LNCaP clone FGC (cell line): ENCODE results near the genes GPR3 and SMPDL3B.

- RRBS, 2 experiments, result 77 to 80% methylated on average over 5 of the region's 12 CpGs
Measured at GRCh38 chr1:27391144-27391962, 1.1 kb upstream of the GPR3 start.

DNA sequence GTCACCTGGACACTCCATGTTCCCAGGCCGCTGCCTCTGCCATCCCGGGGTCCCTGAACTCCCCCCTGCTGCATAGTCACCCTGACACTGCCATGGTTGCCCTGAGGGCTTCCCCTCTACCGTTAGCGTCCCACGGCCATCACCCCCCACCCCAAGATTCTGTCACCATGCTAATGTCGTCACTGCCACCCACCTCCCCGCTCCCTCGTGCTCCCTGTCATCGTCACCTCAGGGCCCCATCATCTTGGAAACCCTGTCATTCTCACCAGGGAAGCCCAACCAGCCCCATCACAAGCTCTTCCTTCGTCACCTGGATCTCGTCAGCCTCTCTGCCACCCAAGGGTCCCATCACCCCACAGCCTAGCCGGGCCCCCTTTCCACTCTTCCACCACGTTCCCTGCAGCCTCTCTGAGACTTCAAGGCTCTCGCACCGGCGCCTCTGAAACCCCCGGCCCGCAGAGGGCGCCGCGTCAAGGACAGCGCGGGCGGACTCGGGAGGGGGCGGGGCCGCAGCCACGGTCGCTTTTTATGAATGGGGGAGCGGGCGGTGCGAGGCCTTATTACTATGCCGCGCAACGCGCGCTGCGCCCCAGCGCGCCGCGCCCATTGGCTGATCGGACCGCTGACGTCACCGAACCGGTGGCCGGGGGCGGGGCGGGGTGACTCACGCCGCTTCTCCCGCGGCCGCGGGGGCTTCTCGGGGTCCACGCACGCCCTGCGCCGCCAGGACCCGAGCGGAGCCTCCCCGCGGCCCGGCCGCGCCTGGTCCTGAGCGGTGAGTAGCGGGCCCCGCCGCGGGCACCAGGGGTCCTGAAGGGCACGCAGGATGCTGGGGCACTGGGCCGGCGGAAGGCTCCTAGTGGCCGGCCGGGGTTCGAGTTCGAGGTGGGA, at the start of gene GPR3:
TSS of gene GPR3 (plus strand) at position 660 of the 891 bp plus-strand sequence.
- RRBS, 2 experiments, result 1 to 2% methylated on average over 14 of the region's 80 CpGs

GRCh38 chr1:27520417-27521223, 30.7 kb upstream of the WASF2 start:
- RRBS, 2 experiments, result no CpG with 5 or more reads among the region's 7 CpGs

- RRBS, 2 experiments, result no CpG with 5 or more reads among the region's 15 CpGs
Measured at GRCh38 chr1:27535183-27536432, 45.6 kb upstream of the WASF2 start.

- RRBS, 2 experiments, result 59 to 61% methylated on average over 3 of the region's 12 CpGs
Measured at GRCh38 chr1:27623094-27624049, 11.6 kb downstream of the FGR start.

GRCh38 chr1:27633892-27634675, 901 bp downstream of the FGR start:
- RRBS, 2 experiments, result 39 to 50% methylated on average over 40 of the region's 65 CpGs

- RRBS, 2 experiments, result no CpG with 5 or more reads among the region's 10 CpGs
Measured at GRCh38 chr1:27660353-27660781, 11.6 kb downstream of the IFI6 start.

DNA sequence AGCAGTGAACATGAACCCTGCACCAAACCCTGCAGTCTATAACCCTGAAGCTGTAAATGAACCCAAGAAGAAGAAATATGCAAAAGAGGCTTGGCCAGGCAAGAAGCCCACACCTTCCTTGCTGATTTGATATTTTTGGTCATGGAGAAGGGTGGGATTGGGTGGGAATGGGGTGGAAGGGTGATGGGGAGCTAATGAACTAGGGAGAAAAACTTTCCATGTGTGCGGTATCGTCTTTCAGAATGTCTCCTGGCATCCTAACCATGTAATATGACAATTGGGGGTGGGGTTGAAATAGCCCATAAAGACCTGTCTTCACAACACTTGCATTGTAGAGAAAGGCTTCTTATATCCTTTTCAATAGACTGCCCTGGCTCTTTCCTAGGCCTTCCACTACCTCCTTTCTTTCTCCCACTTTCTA, 19.7 kb downstream of the PPP1R8 start:
- RRBS, 2 experiments, result no CpG with 5 or more reads among the region's 2 CpGs

- RRBS, 2 experiments, result 74 to 81% methylated on average over 5 of the region's 30 CpGs
Measured at GRCh38 chr1:27882029-27882988, 10.0 kb downstream of the THEMIS2 start.

DNA sequence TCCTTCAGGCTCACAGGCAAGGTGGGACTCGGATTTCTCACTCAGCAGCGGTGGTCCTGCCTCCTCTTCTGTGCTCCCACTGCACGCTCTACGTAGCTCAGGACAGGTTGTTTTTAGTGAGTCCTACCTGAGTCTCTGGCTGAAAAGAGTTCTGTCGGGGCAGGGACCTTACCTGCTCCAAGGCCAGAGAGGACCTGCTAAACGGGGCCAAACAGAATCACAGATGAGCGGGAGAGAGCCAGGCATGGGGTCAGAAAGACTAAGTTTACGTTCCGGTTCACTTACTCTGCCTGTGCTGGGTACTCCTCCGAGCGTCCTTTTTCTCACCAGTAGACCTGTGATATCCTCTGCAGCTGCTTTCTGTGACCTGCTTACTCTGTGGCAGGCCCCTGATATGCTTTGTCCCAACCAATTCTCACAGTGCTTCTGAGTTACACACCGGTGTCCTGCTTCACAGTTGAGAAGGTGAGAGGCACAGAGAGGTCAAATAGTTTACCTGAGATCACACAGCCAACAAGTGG, 11.4 kb downstream of the THEMIS2 start:
- RRBS, 2 experiments, result no CpG with 5 or more reads among the region's 12 CpGs

GRCh38 chr1:27934705-27935811, at the start of gene SMPDL3B:
Gene SMPDL3B (plus strand): TSS chr1:27935000.
- RRBS, 2 experiments, result 3% methylated on average over 2 of the region's 23 CpGs

GRCh38 chr1:27958541-27959133, 1.1 kb upstream of the XKR8 start:
- RRBS, 2 experiments, result no CpG with 5 or more reads among the region's 32 CpGs

DNA sequence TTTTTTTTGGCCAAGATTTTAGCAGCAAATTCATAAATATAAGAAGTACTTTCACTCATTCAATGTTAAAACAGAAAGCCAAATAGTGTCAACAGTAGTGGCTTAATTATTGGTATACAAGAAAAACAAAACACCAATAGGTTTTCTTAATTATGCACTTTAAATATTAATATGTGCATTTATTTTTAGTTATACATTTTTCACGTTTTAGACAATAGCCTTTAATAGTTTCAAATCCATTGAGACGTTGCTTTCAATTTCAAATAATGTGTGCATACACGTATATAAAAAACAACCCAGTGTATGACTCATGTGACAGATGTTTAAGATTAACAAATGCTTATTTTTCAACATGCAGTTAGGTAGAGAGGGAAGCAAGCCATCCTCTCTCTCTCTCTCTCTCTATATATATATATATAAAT, 24.4 kb downstream of the EYA3 start:
- RRBS, 2 experiments, result no CpG with 5 or more reads among the region's 3 CpGs

- RRBS, 2 experiments, result no CpG with 5 or more reads among the region's 9 CpGs
Measured at GRCh38 chr1:28278540-28279310, 19.4 kb downstream of the SESN2 start.

GRCh38 chr1:28335297-28335873, 6.5 kb downstream of the MED18 start:
- RRBS, 2 experiments, result no CpG with 5 or more reads among the region's 12 CpGs

DNA sequence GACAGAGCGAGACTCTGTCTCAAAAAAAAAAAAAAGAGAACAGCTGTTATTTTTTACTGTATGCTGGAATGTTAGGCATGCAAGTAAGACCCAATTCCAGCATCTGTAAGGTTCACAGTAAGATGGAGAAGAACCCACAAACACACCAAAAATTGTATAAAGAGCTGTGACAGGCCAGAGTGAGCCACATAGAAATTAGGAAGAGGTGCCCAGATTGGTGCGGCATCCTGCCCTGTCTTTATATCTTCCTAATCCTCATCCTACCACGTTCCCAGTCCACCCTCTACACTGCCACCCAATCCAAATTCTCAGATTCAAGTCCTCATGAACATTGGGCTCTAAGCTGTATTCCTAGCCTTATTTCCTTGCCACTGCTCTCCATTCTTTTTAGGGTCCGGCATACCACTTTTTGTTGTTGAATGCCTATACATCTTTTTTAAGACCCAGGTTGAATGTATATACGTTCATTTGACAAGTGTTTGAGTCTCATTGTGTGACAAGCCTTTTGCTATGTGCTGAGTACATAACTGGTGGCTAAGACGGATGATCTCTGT, 1.2 kb upstream of the TAF12 start:
- RRBS, 2 experiments, result no CpG with 5 or more reads among the region's 6 CpGs

DNA sequence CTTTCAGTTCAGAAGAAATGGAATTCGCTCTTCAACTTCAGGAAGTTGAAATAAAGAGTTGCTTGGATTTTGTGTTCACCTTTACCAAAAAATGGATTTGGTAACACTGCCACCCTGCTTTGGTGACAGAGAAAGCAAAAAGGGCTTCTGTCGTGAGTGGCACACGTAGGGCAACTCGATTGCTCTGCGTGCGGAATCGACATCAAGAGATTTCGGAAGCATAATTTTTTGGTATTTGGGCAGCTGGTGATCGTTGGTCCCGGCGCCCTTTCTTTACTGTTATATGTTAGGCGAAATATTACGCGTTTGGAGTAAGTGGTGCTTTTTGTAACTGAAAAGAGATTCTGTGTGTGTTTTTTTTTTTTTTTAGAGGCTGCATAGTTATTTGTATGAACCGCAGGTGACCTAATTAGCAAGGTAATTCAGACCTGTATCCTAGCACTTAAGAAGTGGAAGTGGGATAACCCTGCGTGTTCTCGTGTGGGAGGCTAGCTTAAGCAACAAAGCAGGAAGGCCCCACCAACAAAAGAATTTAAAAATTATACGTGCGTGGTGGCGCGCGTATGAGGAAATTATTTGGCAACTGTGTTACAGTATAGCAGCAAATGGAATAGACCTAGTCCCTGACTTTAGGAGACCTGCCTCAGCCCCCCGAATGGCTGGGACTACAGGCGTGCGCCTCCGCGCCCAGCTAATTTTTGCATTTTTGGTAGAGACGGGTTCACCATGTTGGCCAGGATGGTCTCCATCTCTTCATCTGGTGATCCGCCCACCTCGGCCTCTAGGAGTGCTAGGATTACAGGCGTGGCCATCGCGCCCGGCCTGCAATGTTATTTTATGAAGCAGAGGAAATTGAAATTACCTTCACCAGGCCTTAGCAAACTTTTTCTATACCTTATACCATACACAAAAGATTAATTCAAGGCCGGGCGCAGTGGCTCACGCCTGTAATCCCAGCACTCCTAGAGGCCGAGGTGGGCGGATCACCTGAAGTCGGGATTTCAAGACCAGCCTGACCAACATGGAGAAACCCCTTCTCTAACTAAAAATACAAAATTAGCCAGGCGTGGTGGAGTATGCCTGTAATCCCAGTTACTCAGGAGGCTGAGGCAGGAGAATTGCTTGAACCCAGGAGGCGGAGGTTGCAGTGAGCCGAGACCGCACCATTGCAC, 6.0 kb upstream of the TAF12 start:
- RRBS, 2 experiments, result 17 to 32% methylated on average over 2 of the region's 44 CpGs

DNA sequence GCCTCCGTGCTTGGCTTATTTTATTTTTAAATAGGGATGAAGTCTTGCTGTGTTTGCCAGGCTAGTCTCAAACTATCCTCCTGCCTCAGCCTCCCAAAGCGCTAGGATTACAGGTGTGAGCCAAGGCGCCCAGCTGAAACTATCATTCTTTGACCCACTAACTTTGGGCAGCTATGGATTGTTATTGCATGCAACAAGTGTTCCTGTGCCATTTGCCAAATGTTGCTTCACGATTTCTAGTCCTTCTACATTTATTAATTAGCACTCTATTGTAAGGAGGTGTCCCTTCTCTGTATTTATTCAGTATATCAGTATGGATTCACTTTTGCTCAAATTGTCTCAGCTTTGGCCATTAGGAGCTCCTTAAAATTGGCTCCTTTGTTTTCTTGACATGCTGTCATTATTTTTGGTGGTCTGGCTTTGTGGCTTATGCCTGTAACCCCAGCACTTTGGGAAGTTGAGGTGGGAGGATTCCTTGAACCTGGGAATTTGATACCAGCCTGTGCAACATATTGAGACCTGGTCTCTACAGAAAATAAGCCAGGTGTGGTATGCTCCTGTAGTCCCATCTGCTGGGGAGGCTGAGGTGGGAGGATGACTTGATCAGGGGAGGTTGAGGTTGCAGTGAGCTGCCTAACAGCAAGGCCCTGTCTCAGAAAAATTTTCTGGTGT, 36.5 kb downstream of the YTHDF2 start:
- RRBS, 2 experiments, result no CpG with 5 or more reads among the region's 4 CpGs

DNA sequence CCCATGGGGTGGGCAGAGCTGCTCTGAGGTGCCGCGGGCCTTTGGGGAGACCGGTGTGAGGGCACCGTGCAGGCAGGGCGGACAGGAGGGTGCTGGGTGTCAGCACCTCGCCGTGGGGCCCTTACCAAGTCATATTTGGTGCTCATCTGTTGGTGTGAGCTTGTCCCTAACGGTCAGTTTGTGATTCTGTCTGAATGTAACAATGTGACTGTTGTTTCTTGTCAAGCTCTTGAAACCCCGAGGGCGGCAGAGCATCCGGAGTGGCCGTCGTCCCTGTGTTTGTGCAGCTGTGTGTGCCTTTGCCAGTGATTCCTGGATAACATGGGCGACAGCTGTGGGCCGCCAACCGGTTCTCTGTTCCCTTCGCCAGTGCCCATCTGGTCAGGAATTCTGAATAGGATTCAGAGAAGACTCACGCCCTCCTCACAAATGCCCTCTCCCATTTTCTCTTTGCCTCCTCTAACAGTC, 1.0 kb downstream of the OPRD1 start:
- RRBS, 2 experiments, result 9 to 10% methylated on average over 6 of the region's 18 CpGs

GRCh38 chr1:28893490-28894127, 20.8 kb upstream of the EPB41 start:
- RRBS, 2 experiments, result no CpG with 5 or more reads among the region's 8 CpGs